Pericardium fibroblast (primary cell): ENCODE measurements around the gene FAM217A.

DNA sequence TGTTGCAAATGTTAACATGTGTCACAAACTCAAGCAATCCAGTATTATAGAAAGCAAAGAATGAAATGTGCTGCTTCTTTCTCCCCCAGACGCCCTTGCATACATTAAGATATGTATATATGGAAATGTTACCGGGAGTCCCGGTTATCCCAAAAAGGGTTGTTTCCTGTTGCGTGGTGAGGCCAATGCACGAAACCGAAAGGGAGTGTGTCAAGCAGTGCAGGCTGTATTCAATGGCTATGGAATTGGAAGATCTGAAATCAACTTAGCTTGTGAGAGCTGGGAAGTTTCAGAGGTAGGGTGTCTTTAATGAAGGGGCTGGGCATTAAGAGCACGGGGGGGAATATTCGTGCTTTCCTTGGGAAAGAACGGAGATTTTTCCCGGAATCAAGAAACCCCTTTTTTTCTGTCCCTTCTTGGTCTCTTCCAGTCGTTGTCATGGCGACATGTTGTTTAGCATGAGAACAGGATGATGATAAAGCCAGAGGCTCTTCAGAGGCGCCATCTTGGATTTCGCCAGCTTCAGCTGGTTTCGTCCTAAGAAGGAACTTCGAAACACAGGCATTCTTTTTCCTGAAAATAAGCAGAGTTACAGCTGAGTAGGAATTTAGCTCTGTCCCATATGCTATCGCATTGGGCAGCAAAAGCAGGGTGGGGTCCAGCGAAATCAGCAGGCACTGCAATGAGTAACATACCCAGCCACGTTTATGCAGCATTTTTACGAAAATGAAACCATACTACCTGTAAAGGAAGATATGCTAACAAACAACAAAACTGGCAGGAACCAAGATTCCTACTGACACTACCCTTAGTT is 10.0 kb upstream of the NQO2 start:
- RAMPAGE, long total RNA: no peak

DNA sequence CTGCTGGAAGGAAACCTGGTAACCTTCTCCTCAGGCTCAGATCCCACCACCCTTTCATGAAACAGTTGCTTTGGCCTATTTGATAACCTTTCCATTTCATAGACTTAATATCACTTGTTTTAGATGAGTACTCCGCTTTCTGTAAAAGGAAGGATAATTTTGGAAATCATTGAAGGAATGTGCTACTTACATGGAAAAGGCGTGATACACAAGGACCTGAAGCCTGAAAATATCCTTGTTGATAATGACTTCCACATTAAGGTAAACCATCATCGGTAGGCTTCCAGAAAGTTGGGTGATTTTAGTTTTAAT is 12.5 kb downstream of the RIPK1 start:
- RAMPAGE, long total RNA: no peak

DNA sequence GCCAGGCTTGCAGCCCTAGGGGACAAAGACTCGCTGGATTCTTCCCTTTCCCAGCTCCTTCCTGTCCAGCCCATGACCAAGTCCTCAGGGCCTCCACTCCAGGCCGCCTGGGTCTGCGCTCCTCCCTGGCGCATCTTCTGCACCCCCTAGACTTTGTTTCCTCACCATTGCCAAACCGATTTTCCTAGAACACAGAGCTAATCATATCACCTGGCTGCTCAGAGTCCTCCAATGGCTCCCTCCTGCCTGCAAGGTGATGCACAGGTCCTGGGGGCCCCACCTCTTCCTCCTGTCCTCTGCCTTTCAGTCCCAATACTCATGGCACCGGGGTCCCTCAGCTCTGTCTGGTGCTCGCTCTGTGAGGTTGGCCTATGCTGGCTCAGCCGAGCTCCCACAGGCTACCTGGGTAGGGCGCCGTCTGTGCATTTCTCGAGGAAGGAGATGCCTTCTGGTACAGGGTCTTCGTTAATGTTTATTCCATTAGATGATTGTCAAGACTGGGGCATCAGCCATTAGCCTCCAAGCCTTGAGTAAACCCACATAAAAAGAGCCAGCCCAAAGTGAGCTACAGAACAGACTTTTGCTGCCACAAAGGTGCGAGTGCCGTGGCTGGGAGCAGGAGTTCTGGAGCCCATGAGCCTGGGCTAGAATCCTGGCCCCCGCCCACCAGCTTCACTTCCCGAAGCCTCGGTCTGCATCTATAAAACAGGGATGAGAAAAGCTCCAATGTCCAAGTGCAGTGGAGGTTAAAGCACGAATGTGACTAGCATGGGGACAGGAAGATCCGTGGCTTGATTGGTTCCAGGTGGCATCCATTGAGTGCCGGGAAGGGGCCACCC is 17.8 kb downstream of the PSMG4 start:
- RAMPAGE, long total RNA: no peak

DNA sequence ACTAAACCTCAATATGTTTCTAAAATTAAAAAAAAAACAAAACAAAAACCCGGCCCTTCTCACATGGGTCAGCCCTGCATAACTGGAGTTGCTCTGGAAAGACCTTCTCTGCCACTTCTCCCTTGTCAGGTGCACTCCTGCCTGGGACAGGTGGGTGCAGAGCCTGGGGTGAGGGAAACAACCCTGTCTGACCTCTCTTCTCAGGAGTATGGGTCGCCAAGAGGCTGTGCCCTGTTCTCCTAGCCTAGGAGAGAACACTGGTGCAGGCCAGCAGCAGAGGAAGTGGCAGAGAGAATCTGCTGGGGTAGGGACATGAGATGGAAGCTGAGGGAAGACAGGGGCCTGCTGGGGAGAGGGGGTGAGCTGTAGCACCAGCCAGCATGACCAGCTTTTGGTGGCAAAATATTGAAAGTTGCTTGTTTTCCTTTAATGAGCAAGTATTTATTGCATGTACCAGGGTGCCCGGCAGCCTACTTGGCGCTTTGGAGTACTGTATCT is 62.9 kb downstream of the PSMG4 start:
- RAMPAGE, long total RNA: no peak

DNA sequence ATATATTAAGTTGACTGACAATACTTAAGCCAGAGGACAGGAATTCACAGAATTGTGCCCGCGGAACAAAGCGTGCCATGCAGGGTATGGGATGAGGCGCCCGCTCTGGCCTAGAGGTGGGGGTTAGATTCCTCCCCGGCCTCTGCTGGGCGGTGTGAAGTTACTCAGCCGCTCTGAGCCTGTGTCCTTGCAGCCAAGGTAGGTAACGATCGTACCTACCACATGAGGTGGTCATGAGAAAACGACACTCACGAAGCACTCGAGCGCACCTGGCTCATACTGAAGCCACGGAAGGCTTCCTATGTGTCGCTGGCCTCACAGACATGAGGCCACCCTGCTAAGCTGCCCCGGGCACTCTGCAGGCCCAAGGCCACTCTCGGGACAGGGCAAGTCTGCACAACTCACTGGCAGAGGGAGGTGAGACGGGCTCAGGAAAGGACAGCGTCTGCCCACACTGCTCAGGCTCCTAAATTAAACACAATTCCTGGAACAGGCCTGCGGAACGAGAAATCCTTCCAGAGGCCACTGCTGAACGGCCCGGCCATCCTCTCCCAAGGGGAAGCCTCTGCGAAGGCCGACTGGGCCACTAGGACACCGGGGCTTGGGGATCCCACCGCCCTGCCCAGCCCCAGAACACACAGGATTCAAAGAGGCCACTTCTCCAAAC is 70.8 kb downstream of the PSMG4 start:
- RAMPAGE, long total RNA: no peak

DNA sequence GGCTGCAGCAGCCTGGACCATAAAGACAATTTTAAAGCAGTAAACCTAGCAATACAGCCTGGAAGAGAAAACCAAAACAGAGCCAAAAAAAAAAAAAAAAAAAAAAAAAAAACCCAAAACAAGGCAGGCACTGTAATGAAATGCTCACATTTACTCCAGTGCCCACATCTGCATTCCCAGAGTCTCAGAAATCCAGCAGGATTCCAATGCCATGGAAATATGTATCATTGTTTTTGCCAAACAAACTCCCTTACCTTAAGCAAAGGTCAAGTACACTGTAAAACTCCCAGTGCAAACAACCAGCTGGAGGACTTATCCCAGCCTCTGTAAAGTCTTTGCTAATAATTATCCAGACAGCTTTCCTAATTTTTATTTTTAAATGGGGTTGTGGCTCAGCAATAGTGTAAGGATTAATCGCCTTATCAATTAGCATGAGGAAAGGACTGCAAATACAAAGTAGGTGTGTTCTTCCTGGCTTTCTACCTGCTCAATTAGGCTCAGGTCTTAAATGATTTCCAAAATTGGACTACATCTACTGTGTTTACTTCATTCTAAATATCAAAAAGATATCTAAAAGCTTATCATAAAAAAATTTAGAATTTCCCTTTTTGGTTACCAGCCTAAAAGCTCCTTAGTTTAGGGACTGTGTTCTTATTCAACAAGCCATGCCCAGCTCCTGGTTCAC is 98.4 kb downstream of the PSMG4 start:
- RAMPAGE, long total RNA: no peak

GRCh38 chr6:3380551-3381256 is 76.1 kb downstream of the SLC22A23 start:
- RAMPAGE, long total RNA: no peak

- RAMPAGE, long total RNA: no peak
These were observed 58.5 kb downstream of the SLC22A23 start for GRCh38 chr6:3398252-3398797.

DNA sequence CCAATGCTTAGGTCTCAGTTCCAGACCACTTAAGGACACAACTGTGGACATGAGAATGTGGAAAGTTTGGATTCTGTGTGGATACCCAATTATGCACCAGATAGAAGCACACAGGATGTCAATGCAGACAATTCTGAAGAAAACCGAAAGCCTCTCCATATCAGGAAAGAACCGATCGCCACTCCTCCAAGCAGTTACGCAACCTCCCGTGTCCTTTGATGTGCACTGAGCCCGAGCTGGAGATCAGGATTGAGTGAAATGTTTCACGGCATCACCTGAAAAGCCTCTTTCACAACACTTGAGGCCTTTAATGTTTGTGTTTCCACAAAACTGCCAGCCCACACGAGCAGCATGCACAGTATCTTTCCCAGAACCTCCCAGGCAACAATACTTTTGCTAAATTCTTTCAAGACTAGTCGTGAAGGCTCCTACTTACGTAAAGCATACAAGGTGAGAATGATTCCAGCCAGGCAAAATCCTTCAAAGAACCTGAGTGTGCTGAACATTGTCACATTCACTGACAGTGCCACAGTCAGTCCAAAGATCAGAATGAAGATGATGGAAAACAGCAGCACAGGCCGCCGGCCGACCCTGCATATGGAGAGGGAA is 47.0 kb downstream of the SLC22A23 start:
- RAMPAGE, long total RNA: no peak

- RAMPAGE, long total RNA: no peak
These were observed 2.7 kb downstream of the SLC22A23 start for GRCh38 chr6:3454043-3454650.

- RAMPAGE, long total RNA: no peak
These were observed 29.2 kb downstream of the PXDC1 start for GRCh38 chr6:3722176-3722911.

GRCh38 chr6:3789769-3790157 is 38.2 kb upstream of the PXDC1 start:
- RAMPAGE, long total RNA: no peak

GRCh38 chr6:3798097-3798687 is 46.7 kb upstream of the PXDC1 start:
- RAMPAGE, long total RNA: no peak

DNA sequence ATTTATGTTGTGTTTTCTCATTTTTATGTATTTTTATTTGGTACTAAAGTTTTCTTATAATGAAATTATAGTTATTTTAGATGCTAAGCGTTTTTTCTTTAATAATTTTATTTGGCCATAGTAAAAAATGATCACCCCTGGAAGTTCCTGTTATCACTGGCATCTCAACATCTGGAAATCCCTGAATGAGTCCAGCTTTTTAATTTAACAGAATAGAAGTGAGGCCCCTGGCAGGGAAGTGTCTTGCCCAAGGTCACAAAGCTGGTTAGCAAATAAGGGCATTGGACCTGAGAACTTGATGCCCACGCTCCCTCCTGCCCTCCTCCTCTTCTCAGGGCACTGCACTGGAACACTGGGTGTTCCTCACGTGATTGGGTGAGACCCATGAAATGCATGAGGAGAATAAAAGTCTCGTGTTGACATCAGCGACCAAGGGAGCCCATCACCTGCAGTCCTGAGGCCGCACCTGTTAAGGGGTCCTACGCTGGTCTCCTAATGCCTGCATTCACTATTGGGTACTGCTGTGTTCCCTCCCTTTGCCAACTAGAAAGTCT is 7.3 kb downstream of the FAM50B start:
- RAMPAGE, long total RNA: no peak

- RAMPAGE, long total RNA: no peak
These were observed 43.8 kb downstream of the FAM50B start for GRCh38 chr6:3893025-3893353.

- RAMPAGE, long total RNA: no peak
These were observed 56.6 kb downstream of the FAM50B start for GRCh38 chr6:3905436-3906465.

DNA sequence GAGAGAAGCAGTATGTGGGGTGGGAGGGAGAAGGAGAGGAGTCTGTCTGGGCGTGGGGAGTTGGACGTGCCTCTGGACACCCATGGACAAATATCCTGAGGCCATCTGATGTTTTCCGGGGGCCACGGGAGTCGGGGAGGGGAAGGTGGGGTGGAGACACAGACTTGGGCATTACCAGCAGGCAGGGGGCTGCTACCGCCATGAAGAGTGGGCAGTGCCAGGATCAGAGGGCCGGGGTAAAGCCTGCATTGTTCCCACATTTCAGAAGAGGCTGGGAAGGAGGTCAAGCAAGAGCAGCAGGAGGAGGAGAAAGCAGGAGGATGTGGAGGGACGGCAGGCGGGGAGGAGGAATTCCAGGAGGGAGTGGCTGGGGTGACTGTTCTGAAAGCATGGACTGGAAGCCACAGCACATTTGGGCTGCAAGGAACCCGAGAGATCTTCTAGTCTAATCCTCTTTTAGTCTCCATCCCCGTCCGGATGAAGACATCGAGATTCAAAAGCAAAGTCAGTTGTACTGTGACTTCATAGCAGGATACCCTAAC is 76.9 kb downstream of the FAM50B start:
- RAMPAGE, long total RNA: no peak

DNA sequence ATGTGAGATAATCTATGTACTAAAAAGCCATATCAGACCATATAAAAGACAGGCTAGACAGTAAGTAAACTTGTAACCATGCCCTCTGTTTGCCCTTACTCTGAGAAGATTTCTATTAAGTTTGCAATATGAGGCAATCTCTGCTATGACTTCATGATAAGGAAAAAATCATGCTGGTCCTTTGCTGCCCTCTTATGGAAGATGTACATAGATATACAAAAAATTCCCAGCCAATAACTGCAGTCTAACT is 12.8 kb upstream of the PRPF4B start:
- RAMPAGE, long total RNA: no peak

DNA sequence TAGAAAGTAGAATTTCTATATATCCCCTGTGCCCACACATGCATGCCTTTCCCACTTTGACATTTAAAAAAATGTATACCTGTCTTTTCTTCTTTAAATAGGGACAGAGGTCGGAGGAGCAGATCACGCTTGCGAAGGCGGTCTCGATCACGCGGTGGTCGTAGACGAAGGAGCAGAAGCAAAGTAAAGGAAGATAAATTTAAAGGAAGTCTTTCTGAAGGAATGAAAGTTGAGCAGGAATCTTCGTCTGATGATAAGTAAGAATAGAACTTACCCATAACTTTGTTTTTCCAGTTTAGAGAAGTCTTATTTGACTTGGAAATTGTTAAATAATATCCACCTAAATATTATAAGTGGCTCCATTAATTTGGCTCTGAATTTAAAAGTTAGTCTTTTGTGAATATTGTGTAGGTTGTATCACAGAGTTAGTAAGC is 19.6 kb downstream of the PRPF4B start:
- RAMPAGE, long total RNA: no peak

GRCh38 chr6:4078427-4079260 is at the start of gene FAM217A:
TSS of gene FAM217A (minus strand) at chr6:4079137.
- RAMPAGE, long total RNA: no peak